Measurements from ENCODE around the gene MYL9.

DNA sequence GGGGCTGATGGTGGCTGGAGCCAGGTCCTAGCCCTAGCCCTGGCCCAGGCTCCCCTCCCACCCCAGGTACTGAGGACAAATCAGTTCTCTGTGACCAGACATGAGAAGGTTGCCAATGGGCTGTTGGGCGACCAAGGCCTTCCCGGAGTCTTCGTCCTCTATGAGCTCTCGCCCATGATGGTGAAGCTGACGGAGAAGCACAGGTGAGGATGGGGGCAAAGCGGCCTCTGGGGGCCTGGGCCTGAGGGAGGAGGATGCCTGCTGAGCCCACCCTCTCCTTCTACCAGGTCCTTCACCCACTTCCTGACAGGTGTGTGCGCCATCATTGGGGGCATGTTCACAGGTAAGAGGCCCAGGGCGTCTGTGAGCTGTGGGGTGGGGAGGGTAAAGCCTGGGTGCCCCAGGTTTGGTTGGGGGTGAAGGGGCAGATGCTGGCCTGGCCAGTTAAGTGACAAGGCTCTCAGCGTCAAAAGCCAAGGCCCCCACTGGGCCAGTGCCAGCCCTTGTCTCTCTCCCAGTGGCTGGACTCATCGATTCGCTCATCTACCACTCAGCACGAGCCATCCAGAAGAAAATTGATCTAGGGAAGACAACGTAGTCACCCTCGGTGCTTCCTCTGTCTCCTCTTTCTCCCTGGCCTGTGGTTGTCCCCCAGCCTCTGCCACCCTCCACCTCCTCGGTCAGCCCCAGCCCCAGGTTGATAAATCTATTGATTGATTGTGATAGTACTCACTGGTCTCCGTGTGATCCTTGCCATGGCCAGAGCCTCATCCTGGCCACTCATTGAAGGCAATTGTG lies 15.2 kb downstream of the ERGIC3 start:
- RRBS, result no CpG with 5 or more reads among the region's 16 CpGs

DNA sequence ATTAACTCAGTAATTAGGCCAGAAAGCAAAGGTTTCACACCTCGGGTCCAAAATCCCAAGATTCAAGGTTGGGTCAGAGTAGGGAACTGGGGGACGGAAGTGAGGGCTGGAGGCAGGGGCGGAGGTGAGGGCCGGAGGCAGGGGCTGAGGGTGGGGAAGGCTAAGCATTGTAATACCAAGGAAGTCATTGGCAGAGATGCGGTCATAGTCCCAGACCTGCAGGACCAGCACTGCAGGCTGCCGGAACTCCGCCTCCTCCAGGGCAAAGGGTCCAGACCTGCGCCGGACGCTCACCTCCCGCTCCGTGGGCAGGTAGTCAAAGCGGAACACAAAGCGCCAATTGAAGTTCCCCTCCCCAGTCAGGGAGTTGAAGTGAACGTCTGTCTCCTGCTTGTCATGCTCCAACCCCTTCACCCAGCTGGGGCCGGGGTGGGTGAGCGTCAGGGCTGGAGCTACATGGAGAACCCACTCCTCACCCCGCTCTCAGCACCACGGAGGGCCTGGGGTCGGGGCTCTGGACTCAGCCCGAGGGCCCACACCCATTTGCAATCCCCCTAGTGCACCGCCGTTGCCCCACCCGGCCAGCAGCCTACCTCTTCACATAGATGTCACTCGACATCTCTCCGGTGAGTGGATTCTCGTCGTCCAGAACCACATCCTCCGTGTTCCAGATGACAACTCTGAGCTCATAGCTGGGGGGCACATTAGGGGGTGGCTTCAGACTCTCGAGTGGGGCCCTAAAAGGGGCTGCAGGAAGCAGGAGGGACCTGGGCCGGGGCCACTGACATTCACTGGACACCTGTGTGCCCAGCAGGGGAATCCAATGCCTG lies 18.3 kb downstream of the ERGIC3 start:
- RRBS, result no CpG with 5 or more reads among the region's 31 CpGs

DNA sequence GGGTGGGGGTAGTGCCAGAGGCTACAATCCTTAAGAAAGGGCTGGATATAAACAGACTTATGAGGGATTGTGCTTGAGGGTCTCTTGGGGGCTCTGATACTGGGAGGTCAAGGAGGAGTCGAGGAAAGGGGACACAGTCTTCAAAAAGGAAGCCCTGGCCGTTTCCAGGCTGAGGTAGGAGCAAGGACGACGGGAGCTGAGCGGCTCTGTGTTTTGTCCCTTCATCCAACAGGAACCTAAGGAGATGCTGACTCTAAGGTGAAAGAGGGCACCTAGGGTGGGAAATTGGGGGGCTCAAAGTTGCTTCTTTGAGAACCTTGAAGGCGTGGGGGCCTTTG lies 2.6 kb downstream of the SPAG4 start:
- RRBS, result no CpG with 5 or more reads among the region's 6 CpGs

DNA sequence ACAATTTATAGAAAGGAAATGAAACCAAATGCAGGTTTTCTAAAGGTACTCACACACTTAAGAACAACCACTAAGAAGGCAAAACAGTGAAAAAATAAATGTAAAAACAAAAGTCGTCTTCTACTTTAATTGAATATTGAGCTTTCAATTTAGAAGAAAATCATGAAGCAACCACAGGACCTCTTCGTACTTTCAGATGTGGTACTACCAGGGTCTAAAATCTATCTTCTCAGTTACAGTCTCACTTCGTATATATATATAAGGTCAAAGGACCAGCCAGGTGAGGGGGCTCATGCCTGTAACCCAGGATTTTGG lies 12.3 kb downstream of the ROMO1 start:
- RRBS, result no CpG with 5 or more reads among the region's 3 CpGs

DNA sequence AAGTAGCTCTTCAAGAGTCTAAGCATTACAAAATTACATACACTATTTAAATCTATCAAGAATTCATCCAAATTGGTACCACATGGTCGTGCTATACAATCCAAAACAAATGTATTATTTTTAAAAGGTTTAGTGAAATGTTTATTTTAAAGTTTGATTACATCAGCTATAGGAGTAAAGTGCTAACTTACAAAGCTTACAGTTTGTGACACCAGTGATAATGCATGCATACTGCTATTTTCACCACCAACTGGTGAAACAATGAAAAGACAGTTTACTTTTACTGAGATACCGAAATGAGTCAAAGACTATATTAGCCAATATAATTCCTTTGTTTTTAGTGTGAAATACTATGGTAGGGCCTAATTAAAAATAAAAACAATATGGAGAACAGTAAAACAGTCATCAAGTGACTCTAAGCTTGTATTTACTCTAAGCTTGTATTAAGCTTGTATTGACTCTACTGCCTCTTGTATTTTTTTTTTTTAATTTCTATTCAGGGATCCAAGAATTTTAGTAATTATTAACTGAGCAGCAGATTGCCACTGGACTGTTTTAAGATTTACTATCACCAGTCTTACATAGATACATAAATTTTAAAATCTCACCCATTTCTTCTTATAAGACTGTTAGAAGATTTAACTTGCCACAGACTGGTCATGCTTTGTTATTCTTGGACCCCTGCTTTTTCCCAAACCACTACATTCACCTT lies 2.2 kb downstream of the RBM39 start:
- RRBS, result no CpG with 5 or more reads among the region's 2 CpGs

DNA sequence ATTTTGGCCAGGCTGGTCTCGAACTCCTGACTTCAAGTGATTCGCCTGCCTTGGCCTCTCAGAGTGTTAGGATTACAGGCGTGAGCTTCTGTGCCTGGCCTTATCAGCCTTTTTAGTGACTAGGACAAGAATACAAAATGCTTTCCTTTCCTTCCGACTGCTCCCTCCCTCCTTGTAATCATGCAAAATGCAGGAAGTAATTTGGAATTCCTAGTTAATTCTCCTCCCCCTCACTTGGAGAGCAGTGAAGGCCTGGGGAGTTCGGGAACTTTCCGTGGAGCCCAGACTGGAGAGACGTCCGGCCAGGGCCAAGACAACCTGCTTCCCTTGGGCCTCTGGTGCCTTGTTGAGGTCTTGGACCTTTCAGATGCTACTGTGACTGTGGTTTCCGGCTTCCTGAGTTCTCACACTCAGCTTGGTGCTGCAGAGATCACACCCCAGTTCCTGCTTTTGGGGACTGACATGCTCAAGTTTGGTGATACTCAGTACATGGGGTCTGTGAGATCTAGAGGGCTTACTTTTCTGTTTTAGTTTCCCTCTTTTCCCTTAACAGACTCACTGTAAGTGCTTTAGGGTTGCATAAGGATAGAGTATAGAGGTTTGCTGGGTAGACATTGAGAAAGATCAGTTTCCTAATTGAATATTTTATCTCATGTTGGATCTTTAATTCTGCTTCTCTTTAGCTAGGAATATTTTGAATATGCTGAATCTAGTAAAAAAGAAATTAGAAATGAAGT lies 3.8 kb upstream of the PHF20 start:
- RRBS, result 1% methylated on average over 2 of the region's 9 CpGs

DNA sequence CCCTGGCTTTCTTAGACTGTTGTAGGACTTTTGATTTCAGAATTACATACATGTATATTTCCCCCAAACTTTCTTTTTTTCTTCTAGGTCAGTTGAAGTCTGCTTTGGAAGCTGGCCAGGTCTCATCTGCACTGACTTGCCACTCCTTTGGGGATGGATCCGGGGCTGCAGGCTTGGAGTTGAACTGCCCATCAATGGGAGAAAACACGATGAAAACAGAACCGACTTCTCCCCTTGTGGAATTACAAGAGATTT lies 82.8 kb downstream of the SCAND1 start:
- RRBS, result no CpG with 5 or more reads among the region's 3 CpGs

GRCh38 chr20:35953455-35954210 lies 669 bp downstream of the SCAND1 start:
- RRBS, result 2% methylated on average over 21 of the region's 66 CpGs

DNA sequence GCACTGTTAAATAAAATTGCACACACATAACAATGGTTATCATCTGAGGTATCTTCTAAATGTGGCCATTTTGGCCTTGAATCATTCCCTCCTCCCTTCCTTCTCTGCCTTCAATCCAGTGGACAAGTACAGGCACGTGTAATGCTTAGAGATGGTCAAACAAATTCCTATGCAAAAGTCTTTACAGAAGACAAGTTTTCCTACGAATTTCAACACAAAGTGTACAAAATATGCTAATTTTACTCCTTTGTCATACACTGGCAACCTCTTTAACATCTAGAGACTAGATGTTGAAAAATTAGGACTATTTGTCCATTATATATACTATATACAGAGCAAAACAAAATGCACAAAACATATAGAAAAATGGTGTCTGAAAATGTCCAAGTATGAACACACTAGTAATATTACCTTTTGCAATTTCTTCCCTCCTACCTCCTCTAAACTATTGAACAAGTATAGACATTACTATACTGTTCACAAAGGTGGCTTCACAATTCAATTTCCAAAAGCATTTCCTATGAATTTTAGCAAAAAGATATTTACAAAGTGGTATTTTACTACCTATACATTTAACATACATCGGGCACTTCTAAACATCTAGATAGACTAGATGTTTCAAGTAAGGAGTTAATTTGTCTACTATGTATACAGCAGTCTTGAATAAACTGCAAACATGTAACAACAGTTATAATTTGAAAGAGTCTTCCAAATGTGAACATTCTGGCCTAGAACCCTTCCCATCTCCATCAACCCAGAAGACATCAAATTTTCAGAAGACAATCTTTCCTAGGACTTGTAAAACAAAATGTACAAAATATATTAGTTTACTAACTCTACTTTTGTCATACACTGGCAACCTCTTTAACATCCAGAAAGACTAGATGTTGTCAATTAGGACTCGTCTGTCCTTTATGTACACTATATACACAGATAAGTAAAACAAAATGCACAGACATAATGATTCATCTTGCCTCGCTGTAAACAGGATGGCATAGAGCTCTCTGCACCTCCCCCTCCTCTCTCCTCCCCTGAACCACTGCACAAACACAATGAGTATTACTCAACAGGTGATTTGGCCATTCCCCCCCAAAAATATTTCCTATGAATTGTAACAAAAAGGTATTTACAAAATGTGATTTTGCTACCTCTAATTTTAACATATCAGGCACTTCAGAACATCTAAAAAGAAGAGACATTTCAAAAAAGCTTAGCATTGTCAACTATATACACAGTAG lies 80.6 kb downstream of the CNBD2 start:
- RRBS, result no CpG with 5 or more reads among the region's 5 CpGs

DNA sequence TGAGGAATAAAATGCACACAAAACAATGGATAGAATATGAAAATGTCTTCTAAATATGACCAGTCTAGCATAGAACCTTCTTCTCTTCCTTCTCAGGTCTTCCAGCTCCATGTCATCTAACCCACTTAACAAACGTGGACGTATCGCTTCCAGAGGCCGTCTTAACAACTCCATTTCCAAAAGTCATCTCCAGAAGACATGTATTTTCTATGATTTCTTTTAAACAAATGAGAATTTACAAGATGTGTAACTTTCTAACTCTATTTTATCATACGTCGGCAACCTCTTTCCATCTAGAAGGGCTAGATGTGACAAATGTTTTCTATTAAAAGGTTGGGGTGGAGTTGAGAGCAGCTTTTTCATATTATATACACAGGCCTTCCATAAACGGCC lies 81.4 kb downstream of the CNBD2 start:
- RRBS, result no CpG with 5 or more reads among the region's 7 CpGs

- RRBS, result no CpG with 5 or more reads among the region's 11 CpGs
Observed at GRCh38 chr20:36113471-36113875, 41.1 kb upstream of the EPB41L1 start.

DNA sequence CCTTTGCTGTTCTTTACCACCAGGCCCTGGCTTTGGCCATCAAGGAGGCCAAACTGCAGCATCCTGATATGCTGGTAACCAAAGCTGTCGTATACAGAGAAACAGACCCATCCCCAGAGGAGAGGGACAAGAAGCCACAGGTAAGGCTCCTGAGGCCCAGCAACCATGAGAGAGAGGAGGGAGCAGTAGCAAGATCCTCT lies 14.1 kb upstream of the AAR2 start:
- RRBS, result no CpG with 5 or more reads among the region's 1 CpG

DNA sequence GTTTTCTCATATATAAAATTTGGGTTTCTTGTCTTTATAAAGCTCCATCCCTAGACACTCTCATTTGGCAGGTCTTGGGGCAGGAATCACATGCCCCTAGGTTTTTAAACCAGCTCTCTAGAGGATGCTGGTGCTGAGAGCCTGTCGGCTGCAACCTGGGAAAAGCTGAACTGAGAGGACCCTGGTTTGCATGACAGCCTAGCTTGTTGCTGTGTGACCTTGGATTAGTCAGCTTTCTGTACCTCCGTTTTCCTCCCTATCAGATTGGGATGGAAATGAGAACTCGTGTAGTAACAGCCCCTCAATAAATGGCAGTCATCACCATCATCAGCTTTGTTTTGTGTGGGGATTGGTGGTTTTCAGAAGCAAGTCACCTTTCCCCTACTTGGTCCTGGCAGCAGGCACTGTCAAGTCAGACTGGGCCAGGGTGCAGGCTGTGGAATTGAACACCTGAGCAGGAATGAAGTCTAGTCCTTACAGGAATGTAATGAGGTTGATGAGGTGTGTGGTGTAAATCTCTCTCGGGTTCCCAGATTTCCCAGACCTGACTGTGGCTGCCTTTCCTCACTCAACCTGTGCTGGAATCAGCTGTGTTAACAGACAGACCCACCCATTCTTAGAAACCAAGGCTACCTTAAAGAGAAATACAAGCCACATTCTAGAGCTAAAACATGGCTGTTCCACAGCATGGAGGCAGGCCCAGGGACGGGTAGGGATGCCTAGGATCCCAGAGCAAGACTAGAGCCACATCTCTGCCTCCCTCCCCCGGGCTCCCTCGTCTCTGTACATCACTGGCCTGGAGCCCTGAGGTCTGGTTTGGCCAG lies 75.1 kb upstream of the MYL9 start:
- RRBS, result no CpG with 5 or more reads among the region's 7 CpGs

- RRBS, result no CpG with 5 or more reads among the region's 5 CpGs
Observed at GRCh38 chr20:36467587-36468203, 73.6 kb upstream of the MYL9 start.

- RRBS, result no CpG with 5 or more reads among the region's 5 CpGs
Observed at GRCh38 chr20:36468317-36468757, 73.0 kb upstream of the MYL9 start.

DNA sequence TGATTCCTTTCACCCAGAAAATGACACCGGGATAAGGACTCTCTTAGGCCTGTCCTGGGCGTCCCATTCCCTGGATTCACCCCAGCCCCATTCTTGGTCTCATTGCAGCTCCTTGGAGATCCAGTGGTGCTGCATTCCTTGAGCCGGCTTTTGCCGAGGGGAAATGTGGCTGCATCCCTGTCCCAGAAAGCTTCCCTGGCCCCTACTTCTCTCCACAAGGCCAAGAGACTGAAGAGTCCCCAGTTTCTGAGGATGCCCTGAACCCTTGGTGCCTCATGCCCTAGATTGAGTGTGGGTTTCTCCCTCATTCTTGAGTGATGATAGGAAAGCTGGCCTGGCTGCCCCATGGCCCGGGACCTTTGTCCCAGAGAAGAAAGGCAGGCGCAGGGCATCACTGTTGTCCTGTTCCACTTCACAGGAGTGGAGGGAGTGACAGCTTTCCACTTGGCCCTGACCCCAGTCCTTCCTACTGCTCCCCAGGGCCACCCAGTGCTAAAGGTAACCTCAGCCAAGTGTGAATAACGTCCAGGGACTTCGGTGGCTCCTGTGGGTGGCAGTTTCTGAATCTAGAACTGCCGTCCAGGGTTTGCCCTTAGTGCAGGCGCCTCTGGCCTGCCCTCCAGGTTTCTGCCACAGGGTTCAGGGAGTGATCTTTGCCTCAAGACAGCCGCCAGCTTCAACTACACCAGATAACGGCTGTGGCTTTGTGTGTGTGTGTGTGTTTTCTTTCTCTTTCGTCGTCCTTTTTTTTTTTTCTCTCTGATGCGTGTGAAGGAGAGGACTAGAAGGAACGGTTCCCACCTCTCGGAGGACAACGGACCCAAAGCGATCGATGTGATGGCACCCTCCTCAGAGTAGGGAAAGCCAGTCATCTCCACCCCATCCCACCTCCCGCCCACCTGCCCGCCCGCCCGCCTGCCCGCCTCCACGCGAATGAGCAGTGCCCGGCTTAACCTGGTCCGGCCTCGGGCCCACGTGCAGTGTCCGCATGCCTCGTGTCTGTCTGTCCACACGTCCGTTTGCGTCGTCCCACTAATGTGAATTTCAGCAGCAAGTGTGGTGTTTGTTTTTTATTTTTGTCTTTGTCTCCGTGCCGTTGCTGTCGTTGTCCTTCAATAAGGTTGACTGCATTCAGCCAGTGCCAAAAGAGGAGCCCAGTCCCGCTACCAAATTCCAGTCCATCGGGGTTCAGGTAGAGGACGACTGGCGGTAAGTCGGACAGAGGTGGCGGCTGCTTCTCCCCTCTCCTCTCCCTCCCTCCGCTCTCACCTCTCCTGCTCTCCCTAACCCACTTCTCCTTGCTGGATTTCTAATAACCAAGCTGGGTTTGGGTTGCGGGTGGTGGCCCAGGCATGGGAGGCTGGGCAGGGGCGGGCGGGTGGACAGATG lies 42.4 kb upstream of the MYL9 start:
- RRBS, result 100% methylated on average over 1 of the region's 50 CpGs

DNA sequence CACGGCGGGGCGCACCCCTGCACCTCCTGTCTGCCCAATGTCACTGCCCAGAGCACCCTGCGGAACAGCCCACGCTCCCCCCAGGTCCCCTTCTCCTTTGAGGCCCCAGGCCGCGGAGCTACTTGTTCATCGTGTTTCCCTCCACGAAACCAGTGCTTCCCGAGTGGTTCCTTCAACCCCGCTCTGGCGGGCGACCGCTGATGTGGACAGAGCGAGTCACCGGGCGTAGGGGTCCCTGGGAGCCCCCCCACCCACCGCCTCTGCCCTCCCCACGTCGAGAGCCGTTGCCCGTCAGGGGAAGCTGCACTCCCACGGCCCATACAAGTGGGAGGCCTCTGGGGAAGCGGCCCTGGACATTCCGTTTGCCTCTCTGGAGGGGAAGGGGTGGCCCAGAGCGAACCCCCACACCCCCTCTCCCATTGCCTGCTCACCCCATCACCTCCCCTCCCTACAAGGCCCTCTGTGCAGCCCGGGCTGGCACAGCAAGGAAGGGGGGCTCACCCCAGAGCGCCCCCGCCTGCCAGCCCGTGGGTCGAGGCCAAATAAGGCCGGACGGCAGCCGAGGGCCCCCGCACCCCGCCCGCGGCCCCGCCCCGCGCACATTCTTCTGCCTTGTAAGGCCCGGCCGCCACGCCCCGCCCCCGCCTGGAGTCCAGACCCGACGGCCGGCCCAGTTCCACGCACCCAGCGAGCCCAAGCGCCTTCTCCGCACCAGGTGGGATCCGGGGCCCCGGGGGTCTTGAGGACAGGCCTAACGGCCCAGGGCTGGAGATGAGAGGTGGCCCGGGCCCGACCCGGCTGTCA lies at the start of gene MYL9:
Gene MYL9, plus strand, starts transcription at position 673 of the 804 bp plus-strand sequence.
- RRBS, result 83% methylated on average over 9 of the region's 59 CpGs

GRCh38 chr20:36578271-36579023 lies 5.0 kb downstream of the TGIF2 start:
- RRBS, result no CpG with 5 or more reads among the region's 15 CpGs

GRCh38 chr20:36604835-36605343 lies 690 bp upstream of the RAB5IF start:
- RRBS, result 100% methylated on average over 1 of the region's 17 CpGs

DNA sequence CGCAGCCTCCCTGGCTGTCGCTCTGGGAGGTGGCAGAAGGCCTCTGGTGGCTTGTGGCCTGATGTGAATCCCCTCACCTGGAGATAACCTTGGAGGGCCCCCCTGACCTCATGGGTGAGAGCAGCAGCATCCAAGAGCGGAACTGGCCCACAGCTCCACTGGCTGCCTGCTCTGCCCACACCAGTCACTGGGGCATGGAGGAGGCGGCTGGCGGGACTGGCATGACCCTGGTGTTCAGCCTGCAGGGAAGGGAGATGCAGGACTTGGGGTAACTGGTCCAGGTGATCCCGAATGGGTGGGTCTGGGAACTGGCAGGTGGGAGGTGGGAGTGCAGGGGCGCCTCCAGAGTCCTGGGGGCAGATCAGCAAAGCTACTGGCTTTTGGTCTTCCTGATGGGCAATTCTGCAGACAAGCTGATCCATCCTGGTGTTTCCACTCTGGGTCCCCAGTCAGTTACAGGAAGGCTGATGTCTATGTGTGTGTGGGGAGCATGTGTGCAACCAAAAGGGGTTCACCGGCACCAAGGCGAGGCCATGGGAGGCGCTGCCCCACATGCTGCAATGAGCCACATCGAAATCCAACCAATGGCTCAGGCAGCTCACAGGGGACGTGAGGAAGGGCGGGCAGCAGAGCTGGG lies 10.7 kb upstream of the DSN1 start:
- RRBS, result no CpG with 5 or more reads among the region's 13 CpGs

All from Jurkat, Clone E6-1 (cell line).